Peyer's patch (tissue), 4 donors: ENCODE measurements around the genes PTPRN2 and VIPR2.

- PRO-cap = unidirectional peak, minus-strand start at chr7:158583626
- RAMPAGE, long total RNA, 4 experiments = no peak in any of the 4 experiments
These were observed 4.1 kb downstream of the PTPRN2 start for GRCh38 chr7:158583421-158584085.

GRCh38 chr7:158587460-158588603, at the start of gene PTPRN2:
PTPRN2 (minus strand) TSS chr7:158587823.
- PRO-cap = bidirectional peak, plus-strand start at chr7:158587962, minus-strand start at chr7:158587790
- RAMPAGE, long total RNA, 4 experiments = no peak in any of the 4 experiments

- PRO-cap = no peak
- RAMPAGE, long total RNA, 4 experiments = start-site peak on the minus strand in 1 of 4 experiments, at chr7:158775892-158776053 at its widest, 7 reads per replicate
These were observed 53.6 kb downstream of the ESYT2 start for GRCh38 chr7:158775526-158776248.

DNA sequence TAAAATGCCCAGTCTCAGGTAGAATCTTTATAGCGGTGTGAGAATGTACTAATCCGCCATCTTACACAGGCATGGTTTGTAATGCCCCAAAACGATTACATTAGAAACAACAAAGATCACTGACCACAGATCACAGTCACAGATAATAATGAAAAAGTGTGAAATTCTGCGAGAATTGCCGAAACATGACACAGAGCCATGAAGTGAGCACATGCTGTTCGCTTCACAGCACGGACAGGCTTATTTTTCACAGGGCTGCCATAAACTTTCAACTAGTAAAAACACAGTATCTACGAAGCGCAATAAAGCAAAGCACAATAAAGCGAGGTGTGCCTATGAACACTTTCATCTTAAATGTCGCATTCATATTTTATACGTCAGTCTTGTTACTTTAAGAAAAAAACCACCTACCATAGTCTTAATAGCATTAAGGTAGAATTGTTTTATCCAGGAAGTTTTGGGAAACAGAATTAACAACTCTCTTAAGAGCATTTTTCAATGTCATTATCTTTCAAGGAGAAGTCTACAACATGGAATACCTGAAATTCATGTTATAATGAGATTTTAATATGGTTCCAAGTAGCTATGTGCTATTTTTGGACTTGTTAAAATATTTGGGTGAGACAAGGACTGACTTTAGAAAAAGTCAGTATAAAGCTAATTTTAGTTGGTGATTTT, 51.5 kb downstream of the ESYT2 start:
- PRO-cap = no peak
- RAMPAGE, long total RNA, 4 experiments = no peak in any of the 4 experiments

DNA sequence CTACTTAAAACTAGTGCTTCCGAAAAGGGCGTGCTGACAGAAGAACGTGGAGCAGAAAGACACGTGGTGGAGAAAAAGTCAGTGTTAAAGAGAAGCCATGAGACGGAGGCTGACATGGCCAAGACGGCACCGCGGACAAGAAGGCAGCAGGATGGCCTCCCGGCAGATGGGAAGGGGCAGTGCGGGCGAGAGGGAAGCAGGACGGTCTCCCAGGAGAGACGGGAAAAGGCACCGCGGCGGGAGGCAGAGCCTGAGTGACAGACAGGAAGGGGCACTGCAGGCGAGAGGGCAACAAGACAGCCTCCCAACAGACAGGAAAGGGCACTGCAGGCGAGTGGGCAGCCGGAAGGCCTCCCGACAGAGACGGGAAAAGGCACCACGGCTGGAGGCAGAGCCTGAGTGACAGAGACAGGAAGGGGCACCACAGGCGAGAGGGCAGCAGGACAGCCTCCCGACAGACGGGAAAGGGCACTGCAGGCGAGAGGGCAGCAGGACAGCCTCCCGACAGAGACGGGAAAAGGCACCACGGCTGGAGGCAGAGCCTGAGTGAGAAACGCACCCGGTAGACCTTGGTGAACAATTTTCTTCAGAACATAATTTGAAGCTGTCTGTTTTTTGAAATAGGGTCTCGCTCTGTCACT, 32.6 kb downstream of the ESYT2 start:
- PRO-cap = no peak
- RAMPAGE, long total RNA, 4 experiments = start-site peak on the minus strand in 1 of 4 experiments, centred at position 481 of the sequence, 7 reads per replicate

GRCh38 chr7:159092623-159093063, 52.0 kb downstream of the VIPR2 start:
- PRO-cap = unidirectional peak, plus-strand start at chr7:159092779
- RAMPAGE, long total RNA, 4 experiments = no peak in any of the 4 experiments

- PRO-cap = no peak
- RAMPAGE, long total RNA, 4 experiments = no peak in any of the 4 experiments
These were observed 50.9 kb downstream of the VIPR2 start for GRCh38 chr7:159093591-159094395.

GRCh38 chr7:159094875-159095496, 49.7 kb downstream of the VIPR2 start:
- PRO-cap = no peak
- RAMPAGE, long total RNA, 4 experiments = no peak in any of the 4 experiments

DNA sequence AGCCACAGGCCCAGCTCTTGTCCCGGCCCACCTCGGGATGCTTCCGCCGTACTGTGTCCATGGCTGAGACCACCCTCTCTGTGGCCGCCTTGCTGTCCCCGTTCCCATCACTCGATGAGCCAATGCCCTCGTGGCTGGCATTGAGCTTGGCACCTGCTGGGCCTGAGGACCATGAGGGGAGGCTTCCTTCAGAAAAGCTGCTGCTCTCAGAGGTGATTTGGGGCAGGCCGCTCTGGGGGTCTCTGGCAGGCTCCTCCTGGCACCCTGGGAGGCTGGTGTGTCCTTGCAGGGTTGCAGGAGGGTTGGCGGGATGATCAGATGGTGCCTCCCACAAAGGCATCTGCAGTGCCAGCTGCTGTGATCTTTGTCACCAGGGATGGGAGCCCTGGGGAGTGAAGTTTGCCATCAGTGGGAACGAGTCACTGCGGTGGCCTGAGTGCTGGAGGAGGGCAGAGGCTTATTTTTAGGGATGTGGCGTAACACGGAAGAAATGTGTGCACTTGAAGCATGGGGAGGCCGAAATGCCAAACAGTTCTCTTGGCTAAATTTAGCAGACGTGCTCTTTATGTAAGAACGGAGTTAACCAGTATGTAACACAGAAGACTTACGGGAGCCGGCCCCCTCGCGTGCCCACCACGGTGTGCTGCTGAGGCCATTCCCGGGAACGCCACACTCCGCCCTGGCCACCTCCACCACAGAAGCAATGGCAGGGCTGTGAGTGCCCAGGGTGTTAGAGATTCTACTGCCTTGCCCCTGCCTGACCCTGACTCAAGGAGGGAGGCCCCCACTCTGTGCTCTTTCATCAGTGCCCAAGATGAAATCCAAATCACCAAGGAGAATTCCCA, 47.6 kb downstream of the VIPR2 start:
- PRO-cap = unidirectional peak, plus-strand start at position 598 of the sequence
- RAMPAGE, long total RNA, 4 experiments = no peak in any of the 4 experiments

DNA sequence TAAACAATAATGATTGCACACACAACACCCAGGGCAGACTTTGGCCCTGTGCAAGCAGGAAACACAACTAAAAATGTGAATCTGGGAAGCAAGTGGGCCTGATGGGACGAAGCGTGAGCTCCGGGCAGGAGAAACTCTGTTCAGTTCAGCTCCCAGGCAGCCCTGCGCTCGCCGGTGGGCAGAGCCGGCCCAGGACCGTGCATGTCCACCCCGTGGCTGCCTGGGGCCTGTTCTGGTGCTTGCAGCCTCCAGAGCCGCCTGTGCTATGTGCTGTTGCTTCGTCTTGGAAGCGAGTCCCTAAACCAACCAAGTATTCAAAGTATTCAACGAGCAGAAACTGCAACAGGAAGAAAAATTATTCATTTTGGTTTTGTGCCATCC, 45.9 kb downstream of the VIPR2 start:
- PRO-cap = no peak
- RAMPAGE, long total RNA, 4 experiments = no peak in any of the 4 experiments

GRCh38 chr7:159144564-159145578, at the start of gene VIPR2:
VIPR2 (minus strand) TSS chr7:159144867.
- PRO-cap = bidirectional peak, plus-strand start at chr7:159145080, minus-strand start at chr7:159144891
- RAMPAGE, long total RNA, 4 experiments = start-site peak on the minus strand in 1 of 4 experiments, at chr7:159144850-159144867 at its widest, 5 reads per replicate